A375 (cell line): ENCODE measurements around the gene ZPBP2.

DNA sequence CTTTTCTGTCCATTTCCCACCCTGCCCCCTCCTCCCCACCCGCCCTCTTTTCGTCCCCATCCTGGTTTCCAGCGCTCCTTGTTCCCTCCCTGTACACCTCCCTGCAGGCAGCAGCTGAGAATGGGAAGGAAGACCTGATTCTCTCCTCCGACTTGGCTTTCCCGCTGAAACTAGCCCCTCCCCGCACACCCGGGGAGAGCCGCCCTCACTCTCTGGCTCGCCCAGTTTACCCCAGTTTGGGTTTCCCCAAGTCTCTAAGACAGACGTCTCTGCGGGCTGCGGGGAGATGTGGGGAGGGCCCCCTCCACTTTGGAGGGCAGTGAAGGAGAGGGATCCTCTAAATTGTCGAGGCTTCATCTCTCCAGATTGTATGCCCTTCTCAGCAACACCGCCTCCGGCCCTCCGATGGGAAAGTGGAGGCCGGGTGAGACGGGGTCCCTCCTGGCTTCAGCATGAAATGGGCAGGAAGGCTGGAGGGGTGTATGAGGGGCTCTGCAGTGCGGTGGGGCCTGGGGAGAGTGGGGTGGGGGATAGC, 830 bp downstream of the GRB7 start:
- RAMPAGE, long total RNA, result no peak

GRCh38 chr17:39750156-39751168, 12.7 kb downstream of the GRB7 start:
- RAMPAGE, long total RNA, result no peak

DNA sequence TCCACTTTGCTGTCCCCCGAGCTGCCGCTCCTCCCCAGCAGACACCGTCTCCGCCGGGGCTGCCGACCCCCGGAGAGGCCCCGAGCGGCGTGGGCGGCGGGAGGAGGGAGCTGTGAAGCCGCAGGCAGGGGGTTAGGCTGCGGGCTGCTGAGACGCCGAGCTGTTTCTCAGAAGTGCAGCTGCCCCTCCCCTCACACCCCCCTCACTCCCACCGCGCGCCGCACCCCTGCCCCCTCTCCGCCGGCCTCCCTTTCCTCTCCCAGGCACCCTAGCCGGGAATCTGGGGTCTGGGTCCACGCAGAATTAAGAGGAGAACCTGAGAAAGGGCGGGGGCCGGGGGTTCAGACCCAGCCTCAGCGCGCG, 17.0 kb downstream of the GRB7 start:
- RAMPAGE, long total RNA, result no peak

DNA sequence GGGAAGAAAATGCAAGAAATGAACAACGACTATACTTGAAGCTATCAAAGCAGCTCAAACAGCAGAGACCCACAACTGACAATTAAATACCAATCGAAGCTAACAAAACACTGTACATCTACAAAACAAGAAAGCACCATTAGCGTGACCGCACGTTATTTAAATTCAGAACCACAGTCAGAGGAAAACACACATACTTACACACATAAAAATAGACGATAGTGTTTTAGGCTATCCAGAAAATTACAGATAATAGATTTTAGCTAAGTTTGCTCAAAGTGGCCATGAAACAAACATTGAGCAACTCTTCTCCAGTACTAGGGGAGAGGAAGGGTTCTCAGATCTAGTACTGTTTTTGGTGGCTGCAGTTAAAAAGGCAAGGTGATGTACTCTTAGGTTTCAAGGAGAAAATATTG, 55.2 kb downstream of the GRB7 start:
- RAMPAGE, long total RNA, result no peak

DNA sequence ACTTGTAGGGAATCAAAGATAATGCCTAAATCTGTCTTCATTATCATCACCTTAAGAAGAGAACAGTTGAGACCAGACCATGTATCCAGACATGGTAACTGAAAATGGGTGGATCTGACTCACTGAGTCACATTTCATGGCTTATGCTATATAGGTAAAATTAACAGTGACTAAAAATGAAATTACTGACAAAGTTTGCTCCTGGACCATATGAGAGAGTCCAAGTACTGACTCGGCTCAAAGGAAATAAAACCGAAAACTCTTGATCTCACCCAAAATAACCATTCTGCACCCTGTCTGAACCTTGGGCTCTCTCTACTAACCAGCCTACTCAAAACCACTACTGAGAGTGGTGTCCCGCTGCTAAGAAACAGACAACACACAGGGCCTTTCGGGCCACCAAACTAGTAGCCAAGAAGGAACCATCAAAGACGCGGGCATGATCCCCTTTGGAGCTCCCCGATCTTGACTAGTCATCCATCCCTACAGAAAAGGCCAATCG, 957 bp upstream of the ZPBP2 start:
- RAMPAGE, long total RNA, result no peak

GRCh38 chr17:39867496-39868793, at the start of gene ZPBP2:
ZPBP2 (plus strand) TSS chr17:39868202.
- RAMPAGE, long total RNA, result no peak

GRCh38 chr17:39904535-39905162, 13.8 kb downstream of the GSDMB start:
- RAMPAGE, long total RNA, result no peak

DNA sequence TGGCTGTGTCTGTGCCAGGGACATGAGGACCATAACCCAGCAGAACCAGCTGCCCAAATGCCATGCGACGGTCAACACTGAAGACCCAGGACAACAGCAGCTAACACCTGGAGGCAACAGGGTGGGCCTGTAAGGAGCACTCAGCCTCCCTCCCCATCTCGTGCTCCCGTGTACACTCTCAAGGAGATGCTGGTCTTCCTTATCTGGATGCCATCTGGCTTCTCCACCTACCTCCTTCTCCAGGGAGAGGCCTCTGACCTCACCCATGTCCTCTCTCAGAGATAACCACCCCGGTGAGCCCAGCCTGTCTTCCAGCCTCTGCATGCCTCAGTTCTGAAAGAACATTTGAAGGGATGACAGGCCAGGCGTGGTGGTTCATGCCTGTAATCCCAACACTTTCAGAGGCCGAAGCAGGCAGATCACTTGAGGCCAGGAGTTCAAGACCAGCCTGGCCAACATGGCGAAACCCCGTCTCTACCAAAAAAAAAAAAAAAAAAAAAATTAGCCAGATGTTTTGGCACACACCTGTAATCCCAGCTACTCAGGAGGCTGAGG, 878 bp upstream of the GSDMB start:
- RAMPAGE, long total RNA, result no peak

GRCh38 chr17:39920706-39921340, 2.4 kb upstream of the GSDMB start:
- RAMPAGE, long total RNA, result no peak

DNA sequence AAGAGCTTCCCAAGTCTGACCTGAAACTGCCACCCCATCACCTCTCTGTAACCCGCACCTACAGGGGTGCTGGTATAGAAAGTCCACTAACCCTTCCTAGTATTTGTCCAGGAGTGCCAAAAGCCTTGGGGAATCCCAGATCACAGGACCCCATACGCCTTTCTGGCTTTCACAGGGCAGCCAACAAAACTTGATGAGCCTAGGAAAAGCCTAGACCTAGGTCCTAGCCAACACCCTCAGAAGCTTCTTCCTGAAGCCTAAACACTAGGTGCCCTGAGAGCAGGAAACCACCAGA, 1.4 kb downstream of the ORMDL3 start:
- RAMPAGE, long total RNA, result no peak

DNA sequence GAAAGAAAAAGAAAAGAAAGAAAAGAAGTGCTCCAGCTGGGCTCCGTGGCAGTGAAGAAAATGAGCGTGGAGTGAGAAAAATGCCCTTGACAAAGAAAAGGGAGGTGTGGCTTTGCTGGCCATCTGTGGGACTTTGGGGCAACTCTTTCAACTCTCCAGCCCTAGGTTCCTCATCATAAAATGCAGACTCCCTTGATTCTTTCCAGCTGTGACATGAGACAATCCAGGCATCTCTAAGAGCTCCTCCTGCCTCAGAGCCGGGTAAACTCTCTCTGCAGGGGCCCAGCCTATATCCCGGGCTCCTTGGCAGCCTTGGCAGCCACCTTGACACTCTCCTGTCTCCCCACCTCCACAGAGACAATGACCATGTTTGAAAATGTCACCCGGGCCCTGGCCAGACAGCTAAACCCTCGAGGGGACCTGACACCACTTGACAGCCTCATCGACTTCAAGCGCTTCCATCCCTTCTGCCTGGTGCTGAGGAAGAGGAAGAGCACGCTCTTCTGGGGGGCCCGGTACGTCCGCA, 2.6 kb downstream of the GSDMA start:
- RAMPAGE, long total RNA, result no peak

DNA sequence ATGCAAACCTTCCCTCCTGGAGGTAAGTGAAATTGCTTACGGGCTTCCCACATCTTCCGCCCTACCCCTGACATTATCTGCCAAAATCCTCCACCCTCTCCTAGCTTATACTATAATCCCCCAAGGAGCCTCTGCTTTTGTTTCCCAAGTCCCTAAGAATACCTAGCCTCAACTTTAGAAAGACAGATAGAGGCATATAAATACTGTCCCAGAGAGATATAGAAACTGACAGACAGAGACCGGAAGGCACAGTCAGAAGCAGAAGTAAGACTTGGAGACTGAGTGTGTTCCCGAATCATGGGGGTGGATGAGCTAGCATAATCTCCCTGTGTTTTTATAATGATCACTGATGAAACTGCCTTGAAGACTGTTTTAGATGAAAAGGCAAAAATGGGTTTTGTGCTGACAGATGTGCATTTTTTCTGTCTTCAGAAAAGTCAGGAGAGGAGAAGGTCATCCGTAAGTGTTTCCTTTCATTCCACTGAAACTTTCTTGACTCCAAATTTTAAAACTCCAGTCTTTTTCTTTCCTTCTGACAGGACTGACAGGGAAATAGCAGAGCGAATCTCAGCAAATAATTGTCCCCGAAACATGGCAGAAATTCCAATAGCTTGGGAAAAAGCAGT, 8.3 kb upstream of the PSMD3 start:
- RAMPAGE, long total RNA, result no peak

- RAMPAGE, long total RNA, result no peak
Measured at GRCh38 chr17:40056572-40057001, 2.4 kb upstream of the MED24 start.

- RAMPAGE, long total RNA, result no peak
Measured at GRCh38 chr17:40065765-40066231, 3.0 kb downstream of the THRA start.

GRCh38 chr17:40071331-40071791, 8.6 kb downstream of the THRA start:
- RAMPAGE, long total RNA, result no peak

- RAMPAGE, long total RNA, result no peak
Measured at GRCh38 chr17:40086691-40087392, 13.5 kb downstream of the NR1D1 start.

GRCh38 chr17:40111108-40112251, 10.3 kb upstream of the MSL1 start:
- RAMPAGE, long total RNA, result no peak

- RAMPAGE, long total RNA, result no peak
Measured at GRCh38 chr17:40139522-40140058, 747 bp upstream of the CASC3 start.

DNA sequence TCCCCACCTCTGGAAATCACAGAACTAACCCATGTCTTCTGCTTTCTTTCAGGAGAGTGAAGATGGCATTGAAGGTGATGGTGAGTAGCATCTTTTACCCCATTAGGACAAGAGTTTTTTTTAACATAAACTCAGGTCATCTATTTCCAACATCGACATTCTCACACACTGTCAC, 705 bp downstream of the CASC3 start:
- RAMPAGE, long total RNA, result no peak

DNA sequence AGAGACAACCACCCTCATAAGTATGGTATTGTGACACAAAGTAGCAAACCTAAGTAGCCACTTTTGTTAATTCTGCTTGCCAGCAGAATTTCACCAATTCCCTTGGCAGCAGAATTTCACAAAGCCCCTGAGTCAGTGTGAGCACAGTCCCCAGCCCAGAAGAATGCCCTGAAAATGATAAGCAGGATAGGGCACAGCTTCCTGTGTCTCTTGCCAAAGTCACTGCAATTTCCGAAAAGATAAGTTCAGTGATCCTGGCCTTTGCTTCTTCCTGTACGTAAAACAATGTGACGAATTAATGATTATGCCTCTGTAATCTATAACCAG, 16.0 kb upstream of the WIPF2 start:
- RAMPAGE, long total RNA, result no peak